Natural killer cell (primary cell): ENCODE data around the genes AATF, DUSP14 and ARHGAP23.

GRCh38 chr17:36182504-36183394, 6.3 kb upstream of the TBC1D3B start:
- PRO-cap: no peak

DNA sequence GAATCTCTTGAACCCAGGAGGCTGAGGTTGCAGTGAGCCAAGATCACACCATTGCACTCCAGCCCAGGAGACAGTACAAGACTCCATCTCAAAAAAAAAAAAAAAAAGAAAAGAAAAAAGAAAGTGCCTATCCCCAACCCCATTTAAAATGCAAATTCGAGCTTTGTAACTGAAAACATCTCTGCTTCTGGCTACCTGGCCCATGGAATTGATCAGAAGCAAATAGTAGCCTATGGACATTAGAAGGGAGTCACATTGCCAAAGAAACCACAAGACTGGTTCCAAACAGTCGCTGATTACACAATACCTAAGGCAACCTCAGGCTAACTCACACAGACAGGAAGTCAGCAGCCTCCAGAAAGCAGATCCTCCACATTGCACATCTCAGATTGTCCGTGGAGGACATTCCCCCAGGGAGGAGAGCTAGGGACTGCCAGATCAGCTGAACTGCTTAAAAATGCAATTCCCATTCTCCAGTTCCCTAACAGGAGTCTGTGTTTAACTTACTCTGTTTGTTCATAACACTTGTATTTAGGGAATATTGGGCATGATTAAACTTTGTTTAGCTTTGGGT, 4.3 kb downstream of the CCL3L3 start:
- PRO-cap: no peak

DNA sequence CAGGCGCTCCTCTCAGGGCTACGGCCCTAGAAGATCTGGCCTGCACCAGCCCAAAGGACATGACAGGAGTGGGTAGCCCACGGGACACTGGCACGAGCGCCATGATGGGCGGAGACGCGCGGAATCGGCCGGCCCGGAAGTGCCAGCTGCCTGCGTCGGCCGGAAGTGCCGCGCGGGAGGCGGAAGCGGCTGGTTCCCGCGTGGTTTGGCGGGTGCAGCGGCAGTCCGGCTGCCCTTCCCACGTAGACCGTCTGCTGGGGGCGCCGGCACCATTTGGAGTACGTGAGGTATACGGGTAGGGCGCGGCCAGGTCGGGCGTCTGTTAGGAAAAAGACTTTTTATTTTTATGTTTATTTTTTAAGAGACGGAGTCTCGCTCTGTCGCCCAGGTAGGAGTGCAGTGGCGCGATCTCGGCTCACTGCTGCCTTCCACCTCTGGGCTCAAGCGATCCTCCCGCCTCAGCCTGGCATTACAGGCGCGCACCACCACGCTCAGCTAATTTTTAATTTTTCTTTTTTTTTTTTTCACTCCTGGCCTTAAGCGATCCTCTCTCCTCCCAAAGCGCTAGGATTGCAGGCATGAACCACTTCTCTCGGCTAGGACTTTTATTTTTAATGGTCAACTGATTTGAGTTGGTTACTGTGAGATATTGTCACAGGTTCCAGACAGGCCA, 664 bp downstream of the PIGW start:
- PRO-cap: bidirectional peak, plus-strand start at position 273 of the sequence, minus-strand start at position 141 of the sequence

DNA sequence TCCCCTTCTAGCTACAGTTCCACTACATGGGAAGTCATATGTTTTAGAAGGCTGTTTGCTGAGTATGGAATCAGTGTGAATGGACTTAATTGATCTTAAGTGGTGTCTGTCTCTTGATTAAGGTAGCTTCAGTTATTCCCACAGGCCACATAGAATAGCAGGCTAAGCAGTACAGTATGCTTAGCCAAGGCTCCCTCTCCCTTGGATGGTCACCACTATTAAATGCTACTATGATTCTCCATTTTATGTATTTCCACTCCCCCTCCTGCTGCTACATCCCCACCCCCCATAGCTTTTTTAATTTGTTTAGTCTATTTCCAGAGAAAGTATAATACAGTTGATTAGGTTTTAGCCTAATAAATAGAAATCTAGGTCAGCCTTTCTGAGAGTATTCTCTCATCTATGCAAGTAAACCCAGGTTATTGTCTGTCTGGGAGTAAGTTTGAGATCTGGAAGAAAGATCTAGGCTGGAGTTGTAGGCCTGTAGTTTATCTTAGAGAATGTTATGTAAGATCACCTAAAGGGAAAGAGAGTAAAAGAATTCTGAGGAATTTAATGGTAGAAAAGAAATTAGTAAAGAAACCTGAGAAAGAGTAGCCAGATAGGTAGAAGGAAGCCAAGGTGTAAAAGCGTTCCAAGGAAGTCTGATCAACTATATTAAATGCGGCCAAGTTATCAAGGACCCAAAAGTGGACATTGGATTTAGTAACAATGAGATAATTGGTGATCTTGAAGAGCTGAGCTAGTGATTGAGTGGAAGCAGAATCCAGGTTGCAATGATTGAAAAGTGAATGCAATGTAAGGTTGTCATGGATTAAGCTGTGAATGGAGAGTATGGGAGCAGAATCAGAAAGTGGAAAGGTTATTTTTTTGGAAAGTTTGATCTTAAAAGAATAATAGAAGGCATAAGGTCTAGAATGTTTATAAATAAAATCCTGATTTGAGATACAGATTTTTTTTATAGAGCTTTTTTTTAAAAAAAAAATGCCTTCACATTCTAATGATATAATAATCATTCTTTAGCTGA, 20.1 kb downstream of the GGNBP2 start:
- PRO-cap: no peak

DNA sequence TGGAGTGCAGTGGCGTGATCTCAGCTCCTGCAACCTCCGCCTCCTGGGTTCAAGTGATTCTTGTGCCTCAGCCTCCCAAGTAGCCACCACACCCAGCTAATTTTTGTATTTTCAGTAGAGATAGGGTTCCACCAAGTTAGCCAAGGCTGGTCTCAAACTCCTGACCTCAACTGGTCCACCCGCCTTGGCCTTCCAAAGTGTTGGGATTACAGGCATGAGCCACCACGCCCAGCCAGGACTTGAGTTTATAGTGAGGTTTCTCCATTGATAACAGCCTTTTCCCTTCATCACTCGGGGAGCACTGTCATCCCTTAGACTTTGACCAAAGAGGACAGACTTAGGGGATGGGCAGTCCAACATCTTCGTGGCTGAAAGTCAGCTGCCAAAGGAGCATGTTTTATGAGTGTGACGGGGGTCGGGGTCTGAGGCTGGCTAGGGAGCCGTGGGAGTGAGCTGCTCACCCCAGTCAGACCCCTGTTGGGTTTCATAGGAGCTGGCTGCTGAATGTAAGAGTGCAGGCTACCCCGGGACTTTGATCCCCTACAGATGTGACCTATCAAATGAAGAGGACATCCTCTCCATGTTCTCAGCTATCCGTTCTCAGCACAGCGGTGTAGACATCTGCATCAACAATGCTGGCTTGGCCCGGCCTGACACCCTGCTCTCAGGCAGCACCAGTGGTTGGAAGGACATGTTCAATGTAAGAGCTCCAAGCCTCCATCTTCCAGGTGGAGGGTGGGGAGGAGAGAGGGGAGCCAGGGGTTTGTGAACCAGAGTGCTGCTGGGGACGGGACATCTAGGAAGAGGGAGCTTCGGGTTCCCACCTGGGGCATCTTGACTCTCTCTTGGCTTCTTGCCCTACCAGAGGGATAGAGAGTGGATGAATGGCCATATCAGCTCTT, 3.1 kb downstream of the DHRS11 start:
- PRO-cap: no peak

- PRO-cap: no peak
Observed at GRCh38 chr17:36690583-36690799, 89.1 kb downstream of the MRM1 start.

DNA sequence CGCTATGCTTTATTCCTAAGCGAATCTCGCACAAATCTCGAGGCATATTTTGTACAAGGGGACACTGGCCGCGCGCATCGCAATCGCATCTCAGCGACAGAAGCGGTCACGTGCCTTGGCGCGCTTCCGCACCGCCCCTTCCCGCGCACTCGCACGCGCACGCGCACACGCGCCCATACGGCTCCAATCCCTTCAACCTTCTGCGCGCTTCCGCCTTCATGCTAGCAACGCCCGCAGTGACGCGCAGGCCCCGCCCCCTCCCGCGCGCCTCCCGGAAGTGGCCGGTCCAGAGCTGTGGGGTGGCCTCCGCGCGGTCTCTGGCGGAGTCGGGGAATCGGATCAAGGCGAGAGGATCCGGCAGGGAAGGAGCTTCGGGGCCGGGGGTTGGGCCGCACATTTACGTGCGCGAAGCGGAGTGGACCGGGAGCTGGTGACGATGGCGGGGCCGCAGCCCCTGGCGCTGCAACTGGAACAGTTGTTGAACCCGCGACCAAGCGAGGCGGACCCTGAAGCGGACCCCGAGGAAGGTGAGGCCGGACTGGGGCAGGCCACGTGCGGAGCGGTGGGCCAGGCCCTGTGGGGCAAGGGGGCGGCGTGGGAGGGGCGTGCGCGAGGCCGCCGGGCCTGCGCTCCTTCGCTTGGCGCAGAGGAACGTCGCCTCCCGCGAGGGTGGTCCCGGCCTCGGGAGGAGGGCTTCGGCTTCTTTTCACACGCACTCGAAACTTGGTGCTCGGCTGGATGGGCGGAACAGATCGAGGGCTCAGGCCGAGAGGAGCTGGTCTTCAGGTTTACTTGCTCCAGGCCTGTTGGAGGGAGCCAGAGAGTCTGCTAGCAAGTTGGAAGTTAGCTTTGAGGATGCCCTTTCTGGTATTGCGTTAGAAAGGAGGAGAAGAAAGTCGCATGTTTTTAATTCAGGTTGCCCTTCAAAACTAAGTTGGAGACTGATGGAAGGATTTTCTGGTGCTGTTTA, at the start of gene AATF:
Gene AATF, plus strand, starts transcription at position 265 of the 970 bp plus-strand sequence.
- PRO-cap: bidirectional peak, plus-strand start at position 324 of the sequence, minus-strand start at position 92 of the sequence; bidirectional peak, plus-strand start at position 715 of the sequence, minus-strand start at position 540 of the sequence

DNA sequence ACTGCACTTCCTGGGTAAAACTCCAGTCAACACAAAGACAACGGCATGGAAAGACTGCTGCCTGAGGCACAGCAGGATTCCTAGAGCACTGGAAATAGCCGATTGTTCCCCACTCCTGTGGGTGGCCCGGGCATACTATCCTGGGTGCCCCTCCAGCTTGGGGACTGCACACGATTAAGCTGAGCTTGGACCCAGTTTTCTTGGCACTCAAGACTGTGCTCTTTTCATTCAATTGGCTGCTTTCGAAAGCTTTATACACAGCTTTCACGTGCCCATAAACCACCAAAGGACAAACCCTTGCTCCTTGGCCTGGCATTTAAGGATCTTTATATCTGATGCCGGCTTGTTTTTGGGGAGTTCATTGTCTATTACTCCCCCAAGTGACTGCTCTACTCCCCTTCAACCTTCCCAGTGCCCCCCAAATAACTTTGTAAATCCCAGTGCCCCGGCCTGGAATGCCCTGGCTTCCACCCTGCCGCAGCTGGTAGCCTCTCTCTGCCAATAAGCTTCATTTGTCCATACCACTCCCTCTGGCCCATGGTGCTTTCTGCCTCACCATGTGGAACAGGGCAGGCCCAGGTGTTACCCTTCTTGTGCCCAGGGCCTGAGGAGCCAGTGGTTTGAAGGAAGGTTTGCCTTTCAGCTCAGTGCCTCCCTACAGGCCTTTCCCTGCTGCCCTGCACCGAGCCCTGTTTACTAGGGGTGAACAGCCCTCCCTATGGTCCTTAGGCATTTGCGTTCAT, 134.1 kb downstream of the AATF start:
- PRO-cap: no peak

DNA sequence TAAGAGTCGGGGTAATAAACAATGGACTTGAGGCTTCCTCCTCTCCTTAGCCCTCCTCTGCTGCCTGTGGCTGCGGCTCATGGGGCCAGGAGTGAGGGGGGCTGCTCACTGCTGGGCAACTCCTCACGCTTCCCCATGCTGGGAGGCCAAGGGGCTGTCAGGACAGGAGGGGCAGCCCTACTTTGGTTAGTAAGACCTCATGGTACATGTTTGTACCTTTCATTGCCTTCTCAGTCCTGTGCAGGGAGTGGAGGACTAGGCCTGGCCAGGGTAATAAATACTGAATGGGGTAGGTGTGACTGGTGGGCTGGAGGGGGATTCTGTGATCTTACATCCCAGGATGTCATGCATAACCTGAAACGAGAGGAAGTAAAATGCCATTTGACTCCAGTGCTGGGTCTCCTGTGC, 138.1 kb downstream of the AATF start:
- PRO-cap: no peak

- PRO-cap: no peak
Observed at GRCh38 chr17:37088350-37088817, 139.6 kb downstream of the AATF start.

- PRO-cap: no peak
Observed at GRCh38 chr17:37112934-37113529, 164.3 kb downstream of the AATF start.

DNA sequence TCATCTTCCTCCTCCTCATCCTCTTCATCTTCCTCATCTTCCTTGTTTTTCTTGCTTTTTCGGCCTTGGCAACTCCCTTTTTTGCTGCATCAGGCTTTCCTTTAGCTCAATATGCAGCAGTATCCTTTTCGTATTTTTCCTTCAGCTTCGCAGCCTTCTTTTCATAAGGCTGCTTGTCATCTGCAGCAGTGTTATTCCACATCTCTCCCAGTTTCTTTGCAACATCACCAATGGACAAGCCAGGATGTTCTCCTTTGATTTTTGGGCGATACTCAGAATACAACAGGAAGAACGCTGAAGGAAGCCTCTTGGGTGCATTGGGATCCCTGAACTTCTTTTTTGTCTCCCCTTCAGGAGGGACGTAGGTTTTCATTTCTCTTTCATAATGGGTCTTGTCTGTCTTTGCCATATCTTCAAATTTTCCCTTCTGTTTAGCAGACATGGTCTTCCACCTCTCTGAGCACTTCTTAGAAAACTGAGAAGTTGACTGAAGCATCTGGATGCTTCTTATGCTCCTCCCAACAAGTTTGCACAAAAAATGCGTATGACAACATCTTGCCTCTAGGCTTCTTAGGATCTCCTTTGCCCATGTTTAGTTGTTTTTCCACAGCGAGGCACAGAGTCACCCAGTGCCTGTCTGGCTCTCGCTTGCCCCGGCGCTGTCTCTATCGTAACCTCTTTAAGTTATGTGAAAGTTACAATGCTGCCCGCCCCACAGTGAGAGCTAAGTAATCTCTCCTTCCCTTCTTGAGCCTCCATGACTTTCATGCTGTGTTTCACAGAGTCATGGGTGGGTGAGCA, 195.1 kb downstream of the AATF start:
- PRO-cap: no peak

DNA sequence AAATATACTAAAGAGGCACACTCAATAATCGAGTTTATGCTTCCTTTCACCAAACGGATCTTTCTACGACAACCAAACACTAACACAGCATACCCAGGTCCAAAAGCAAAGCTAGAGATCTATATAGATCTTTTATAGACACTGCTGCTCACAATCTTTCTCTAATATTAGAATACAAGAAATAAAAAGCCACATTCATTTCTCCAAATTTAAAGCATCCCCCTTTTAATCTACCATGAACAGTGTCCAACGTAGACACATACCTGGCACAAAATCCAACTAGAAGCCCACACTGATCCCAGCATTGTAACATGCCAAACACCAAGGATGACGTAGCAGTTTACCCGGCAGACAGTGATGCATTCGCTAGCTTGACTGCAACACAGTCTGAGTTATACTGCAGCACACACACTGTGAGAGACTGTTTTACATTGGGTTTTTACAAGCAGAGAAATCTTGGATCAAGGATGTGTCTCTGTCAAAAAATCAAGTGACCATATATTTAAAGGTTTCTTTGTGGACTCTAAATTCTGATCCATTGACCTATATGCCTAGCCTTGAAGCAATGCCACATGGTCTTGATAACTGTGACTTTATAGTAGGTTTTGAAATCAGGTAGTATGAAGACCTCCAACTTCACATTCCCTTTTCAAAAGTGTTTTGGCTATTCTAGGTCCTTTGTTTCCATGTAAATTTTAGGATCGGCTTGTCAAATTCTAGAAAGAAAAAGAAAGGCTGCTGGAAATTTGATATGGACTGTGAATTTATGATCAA, 74.5 kb upstream of the C17orf78 start:
- PRO-cap: no peak

DNA sequence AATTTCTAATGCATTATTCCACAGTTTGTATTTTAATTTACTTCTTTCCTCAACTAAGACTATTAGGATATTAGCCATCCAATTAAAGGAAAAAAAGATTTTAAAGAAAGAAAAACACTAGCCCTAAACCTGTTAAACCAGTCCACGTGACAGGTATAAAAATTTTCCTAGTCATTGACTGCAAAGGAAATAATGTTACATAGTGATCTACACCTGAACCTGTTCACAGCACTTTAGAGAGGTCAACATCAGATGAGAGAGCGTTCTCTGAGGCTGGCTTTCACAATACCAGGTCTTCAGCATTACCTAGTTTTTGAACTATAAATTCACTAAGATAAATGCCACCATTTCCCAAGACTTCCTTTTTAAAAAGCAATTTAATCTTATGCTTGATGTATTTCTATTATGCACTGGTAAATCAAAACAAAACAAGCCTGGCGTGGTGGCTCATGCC, 19.0 kb upstream of the C17orf78 start:
- PRO-cap: no peak

GRCh38 chr17:37489519-37489982, at the start of gene DUSP14:
Gene DUSP14, plus strand, starts transcription at chr17:37489891.
- PRO-cap: bidirectional peak, plus-strand start at chr17:37489893, minus-strand start at chr17:37489729

DNA sequence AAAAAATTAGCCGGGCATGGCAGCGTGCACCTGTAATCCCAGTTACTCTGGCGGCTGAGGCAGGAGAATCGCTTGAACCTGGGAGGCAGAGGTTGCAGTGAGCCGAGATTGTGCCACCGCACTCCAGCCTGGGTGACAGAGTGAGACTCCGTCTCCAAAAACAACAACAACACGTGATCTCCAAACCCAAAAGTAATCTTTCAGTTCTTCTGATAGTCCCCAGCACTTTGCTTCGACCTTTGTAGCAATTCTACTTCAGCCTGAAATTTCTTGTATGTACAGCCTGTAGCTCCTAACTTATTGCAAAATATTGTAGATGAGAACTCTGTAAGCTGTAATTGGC, 1.4 kb upstream of the MRPL45 start:
- PRO-cap: no peak

DNA sequence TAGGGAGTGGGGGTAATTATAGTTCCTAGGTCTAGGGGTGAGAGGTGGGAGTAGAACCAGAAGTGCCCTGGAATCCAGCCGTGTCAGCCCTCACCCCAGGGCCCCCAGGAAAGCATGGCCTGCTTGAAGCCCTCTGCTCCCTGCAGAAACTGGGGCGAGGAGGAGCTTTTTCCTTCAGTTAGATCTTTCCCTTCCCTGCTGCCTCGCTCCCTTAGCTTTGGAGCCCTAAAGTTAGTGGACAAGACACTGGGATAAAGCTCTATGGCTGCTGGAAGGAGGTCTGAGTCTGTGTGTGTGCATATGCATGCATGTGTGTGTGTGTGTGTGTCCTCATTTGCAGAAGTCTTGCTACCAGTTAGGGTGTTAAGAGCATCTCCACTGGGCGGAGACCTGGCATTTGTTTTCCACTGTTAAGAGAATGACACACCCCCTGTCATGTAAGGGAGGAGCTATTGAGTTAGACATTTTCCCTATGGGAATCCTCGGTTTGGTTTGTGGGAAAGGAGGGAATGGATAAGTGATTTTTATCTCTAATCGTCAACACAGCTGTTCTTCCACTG, 24.9 kb upstream of the ARHGAP23 start:
- PRO-cap: no peak

DNA sequence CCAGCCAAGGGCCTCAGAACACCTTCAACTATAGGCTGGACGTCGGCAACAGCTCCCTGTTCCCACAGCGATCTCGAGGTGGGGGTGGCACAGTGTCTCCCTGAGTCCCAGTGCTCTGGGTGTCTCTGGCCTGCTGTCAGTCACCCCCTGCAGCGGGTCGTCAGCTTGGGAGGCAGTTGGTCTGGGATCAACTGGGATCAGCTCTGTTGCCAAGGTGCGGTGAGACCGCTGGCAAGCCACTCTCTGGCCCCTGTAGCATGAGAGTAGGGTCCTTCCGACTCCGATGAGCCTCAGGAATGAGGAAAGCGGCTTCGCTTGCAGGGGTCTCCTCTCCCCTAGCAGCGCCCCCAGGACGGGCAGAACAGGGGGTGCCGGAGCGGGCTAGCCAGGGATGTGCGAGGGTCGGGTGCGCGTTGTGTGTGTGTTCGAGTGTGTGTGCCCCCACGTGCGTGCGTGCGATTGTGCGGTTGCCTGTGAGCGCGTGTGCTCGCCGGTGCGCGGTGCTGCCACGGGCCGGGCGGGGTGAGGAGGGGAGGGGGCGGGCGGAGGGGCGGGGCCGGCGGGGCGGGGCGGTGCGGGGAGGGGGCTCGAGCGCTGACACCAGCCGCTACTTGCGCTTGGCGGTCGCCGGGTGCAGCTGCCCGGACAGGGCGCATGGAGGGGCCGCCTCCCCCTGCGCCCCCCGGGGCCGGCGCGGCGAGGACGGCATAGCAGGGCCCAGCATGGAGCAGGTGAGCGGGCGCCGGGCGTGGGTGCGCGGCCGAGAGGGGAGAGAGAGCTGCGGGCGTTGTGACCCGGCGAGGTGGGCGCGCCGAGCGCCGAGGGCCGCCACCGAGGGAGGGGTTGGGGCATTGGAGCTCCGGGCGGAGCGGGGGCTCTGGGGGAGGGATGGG, 9.3 kb upstream of the ARHGAP23 start:
- PRO-cap: no peak

DNA sequence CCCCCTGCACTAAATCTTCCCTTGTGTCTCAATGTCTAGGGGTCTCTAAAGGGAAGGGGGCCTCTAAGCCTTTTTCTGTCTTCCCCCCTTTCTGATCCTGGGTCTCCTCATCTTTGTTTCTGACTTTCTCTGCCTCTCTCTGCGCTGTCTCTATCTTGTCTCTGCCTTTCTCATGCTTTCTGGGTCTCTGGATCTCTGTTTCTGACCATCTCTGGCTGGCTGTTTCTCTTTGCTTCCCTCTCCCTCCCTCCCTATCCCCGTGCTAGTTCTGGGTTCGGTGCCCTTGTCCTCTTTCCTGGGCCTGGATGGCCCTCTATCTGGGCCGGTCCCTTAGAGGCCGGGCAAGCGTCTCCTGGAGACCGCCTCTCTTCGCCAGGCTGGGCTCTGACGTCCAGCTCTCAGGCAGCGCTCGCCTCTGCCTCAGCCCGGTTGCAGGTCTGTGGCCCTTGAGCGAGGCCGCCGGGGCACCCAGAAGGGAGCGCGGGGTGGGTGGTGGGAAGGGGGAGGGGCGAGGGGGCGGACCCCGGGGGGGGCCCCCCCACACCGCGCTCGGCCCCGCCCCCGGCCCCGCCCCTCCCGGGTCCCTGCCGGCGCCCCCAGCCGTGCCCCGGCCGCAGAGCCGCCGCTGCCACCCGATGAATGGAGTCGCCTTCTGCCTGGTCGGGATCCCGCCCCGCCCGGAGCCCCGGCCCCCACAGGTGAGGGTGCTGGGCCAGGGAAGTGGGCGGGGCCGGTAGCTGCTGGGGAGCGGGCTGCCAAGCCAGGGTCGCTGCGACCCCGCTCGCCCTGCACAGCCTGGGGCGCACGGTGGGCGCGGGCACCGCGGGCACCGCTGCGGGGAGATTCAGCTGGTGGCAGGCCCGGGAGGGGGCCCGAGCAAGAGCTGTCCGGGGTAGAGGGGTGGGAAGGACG, at the start of gene ARHGAP23:
Gene ARHGAP23, plus strand, starts transcription at position 614 of the 912 bp plus-strand sequence.
- PRO-cap: no peak

DNA sequence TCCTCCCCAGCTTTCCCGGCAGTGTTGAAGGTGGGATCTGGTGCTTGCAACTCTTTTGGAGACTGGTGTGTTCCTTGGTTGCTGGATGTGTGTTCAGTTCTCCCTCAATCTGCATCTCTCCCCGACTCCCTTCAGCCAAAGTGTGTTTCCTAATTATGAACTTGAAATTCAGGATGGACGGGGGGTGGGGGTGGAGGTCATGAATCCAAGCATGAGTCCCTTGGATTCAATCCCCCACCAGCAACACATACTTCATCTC, 1.2 kb downstream of the ARHGAP23 start:
- PRO-cap: no peak